Kidney (tissue), 2 donors: Measurements from ENCODE around the genes CBLIF, TCN1 and MS4A15.

DNA sequence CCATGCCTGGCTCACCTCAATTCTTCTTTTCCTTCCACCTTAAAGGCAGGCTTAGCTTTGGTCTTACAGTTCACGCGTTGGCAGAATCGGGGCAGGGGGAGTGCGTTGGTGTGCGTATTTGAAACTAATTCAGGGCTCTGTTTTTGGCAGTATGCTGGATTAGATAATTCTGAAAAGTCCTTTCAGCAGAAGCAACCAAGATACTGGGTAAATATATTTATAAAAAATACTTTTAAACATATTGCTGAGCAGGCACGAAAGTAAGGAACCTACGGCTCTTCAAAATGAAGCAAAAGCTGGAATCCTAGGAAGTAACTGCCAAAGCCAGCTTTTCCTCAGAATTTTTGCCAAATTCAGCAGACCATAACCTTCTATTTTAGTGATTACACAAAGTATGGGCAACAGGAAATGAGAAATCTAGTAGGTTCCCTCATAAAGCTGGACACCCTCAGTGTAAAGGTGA lies 60.6 kb downstream of the CTNND1 start:
- PRO-cap: no peak
- RRBS: no CpG with 5 or more reads among the region's 7 CpGs

GRCh38 chr11:57827096-57827511 lies 65.5 kb downstream of the CTNND1 start:
- PRO-cap: no peak
- RRBS: no CpG with 5 or more reads among the region's 2 CpGs

DNA sequence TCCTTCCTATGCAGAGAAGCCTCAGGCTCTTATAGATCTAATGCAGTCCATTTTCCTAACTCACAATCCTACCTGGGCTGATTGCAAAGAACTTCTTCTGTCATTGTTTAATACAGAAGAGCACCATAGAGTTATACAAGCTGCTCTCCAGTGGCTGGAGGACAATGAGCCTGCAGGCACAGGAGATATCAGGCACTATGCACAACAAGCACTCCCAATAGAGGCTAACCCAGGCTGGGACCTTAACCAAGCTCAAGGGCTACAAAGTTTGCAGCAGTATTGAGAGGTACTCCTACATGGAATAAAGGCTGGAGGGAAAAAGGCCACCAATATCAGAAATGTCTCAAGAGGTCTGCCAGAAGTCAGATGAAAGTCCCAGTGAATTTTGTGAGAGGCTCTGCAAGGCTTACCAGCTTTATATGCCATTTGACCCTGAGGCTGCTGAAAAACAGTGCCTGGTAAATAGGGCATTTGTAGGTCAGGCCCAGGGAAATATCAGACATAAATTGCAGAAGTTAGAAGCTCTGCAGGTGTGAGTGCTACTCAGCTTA lies 40.2 kb upstream of the GLYAT start:
- PRO-cap: no peak

- PRO-cap: no peak
- RRBS: no CpG with 5 or more reads among the region's 2 CpGs
Measured at GRCh38 chr11:59218754-59219470, 6.2 kb upstream of the MPEG1 start.

DNA sequence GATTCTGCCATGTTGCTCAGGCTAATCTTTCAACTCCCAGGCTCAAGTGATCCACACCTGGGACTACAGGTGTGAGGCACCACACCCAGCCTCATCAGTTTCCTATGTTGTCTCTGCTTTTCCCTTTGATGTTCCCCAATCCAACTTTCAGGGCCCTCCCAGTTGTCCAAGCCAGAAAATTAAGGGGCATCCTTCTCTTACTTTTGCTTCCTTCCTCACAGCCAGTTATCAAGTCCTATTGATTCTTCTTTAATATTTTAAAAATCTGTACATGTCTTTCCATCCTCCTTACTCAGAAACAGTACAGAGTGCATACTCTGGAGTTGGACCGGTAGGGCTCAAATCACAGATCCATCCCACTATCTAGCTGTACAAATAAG lies 11.9 kb downstream of the OSBP start:
- PRO-cap: no peak
- RRBS: no CpG with 5 or more reads among the region's 1 CpG

GRCh38 chr11:59616640-59617016 lies 1.1 kb upstream of the OSBP start:
- PRO-cap: no peak
- RRBS: no CpG with 5 or more reads among the region's 6 CpGs

DNA sequence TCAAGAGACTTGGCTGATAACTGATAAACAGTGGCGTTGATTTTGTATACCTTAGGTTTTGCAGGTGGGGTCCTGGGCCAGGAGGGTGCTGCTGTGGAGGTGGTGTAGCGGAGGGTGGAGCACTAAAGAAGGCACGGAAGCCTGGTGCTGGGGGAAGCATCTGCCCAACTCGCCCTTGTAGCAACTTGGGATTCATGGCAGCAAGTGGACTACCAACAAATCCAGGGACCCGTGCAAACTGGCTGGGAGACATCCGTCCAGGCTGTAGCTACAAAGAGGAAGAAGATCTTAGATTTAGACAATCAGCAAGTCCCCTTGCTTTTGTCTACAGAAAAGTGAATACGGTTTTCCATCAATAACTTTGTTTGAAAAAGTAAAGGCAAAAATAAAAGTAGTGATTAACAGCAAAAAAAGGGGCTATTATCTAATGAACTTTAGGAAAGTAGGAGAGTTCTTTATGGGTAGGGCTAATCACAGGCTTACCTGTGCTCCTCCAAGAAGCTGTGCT lies 13.3 kb downstream of the PATL1 start:
- PRO-cap: no peak
- RRBS: no CpG with 5 or more reads among the region's 7 CpGs

DNA sequence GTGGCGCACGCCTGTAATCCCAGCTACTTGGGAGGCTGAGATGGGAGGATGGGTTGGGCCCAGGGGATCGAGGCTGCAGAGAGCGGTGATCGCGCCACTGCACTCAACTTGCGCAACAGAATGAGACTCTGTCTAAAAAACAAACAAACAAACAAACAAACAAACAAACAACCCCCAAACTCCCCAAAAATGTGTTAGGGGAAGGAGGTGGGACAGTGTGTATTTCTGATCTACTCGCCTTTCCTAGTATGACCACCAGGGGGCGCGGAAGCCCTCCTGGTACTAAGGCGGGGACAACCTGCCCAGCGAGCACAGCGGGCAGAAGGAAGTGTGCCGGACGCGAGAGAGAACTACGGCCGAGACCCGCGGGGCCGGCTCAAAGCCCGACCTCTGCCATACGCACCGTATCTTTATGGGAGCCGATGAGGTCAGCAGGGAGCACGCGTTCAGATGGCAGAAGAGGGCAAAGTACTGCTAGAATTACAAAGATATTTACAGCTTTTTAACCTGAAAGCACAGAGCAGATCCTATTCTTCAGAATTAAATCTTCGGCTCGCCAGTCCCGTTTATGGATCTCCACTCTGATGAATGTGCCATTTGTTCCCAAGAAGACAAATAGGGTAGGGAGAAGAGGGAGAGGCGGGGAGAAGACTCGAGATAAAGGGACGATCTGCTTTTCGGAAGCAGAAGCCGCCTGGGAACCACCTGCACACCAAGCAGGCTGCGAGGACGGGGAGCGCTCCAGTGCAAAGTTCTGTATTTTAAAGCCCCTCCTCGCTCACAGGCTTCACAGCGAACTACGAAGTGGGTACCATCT lies 1.1 kb upstream of the STX3 start:
- PRO-cap: unidirectional peak, plus-strand start at position 321 of the sequence; unidirectional peak, plus-strand start at position 686 of the sequence
- RRBS: no CpG with 5 or more reads among the region's 41 CpGs

- PRO-cap: no peak
- RRBS: no CpG with 5 or more reads among the region's 4 CpGs
Measured at GRCh38 chr11:59845427-59845761, at the start of gene CBLIF. Gene CBLIF (minus strand): TSS chr11:59845499.

GRCh38 chr11:59866343-59866805 lies at the start of gene TCN1:
Gene TCN1 (minus strand): TSS chr11:59866487.
- PRO-cap: no peak
- RRBS: no CpG with 5 or more reads among the region's 4 CpGs

DNA sequence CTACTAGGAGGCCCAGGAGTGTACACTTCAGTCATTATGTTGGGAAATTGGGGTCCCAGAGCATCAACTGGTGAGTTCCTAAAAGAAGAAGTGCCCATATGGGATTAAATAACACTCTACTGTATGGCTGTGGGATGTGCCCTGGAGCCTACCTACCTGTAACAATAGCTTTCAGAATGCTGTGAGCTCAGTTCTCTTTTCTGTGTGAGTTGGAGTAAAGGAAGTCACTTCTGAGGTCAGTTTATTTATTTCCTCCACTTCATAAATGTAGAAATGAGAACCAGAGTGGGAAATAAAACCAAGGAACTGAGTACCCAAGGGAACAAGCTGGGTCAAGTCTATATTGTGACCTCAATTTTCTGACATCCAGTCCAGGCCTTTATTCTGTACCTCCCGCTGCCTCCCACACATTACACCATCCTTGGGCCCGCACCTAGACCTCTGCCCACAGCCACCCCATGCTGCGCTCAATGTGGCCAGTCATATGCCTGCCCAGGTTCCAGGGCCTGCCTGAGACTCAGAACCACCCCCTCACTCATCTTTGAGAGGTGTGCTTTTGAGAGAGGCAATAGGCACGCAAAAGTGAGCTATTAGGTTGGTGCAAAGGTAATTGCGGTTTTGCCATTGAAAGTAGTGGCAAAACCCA lies 9.7 kb downstream of the MS4A6E start:
- PRO-cap: no peak
- RRBS: no CpG with 5 or more reads among the region's 5 CpGs

GRCh38 chr11:60701088-60701676 lies 1.8 kb downstream of the MS4A8 start:
- PRO-cap: no peak
- RRBS: no CpG with 5 or more reads among the region's 11 CpGs

GRCh38 chr11:60756770-60757265 lies at the start of gene MS4A15:
Gene MS4A15 (plus strand): TSS chr11:60756867.
- PRO-cap: no peak
- RRBS: no CpG with 5 or more reads among the region's 15 CpGs

- PRO-cap: no peak
- RRBS: no CpG with 5 or more reads among the region's 9 CpGs
Measured at GRCh38 chr11:60843077-60843727, 1.3 kb downstream of the CCDC86 start.

GRCh38 chr11:60878562-60878773 lies 11.1 kb downstream of the ZP1 start:
- PRO-cap: no peak
- RRBS: no CpG with 5 or more reads among the region's 1 CpG

- PRO-cap: no peak
- RRBS: no CpG with 5 or more reads among the region's 8 CpGs
Measured at GRCh38 chr11:60940871-60941475, 11.0 kb downstream of the SLC15A3 start.

DNA sequence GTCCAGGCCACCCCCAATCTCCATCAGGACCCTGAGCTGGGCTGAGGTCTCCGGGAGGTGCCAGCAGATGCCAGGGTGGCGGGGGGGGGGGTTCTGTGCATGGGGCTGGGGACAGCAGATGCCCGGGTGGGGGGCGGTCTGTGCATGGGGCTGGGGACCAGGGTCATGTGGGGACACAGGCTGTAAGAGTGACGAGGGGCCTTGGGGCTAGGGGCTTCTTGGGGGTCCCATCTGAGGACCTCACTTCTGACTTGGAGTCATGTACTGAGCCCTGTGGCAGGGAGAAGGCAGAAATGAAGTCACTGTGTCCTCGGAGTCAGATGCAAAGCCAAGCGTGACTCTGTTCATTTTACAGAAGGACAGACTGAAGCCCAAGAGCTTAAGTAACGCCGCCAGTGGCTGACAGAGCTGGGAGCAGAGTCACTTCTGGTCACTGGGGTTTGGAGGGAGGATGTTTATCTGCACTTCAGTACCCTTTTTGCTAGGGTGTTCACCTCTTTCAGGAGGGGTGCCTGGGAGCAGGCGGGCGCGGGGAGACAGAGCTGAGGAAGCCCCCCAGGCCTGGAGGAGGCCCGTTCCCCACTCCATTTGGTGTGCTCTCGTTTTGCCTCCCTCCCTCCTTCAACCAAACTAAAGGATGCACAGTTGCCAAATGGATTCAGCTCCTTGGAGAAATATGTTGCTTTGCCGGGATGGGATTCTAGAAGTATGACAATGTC lies 10.7 kb downstream of the CD6 start:
- PRO-cap: no peak
- RRBS: 87% methylated on average over 3 of the region's 15 CpGs

DNA sequence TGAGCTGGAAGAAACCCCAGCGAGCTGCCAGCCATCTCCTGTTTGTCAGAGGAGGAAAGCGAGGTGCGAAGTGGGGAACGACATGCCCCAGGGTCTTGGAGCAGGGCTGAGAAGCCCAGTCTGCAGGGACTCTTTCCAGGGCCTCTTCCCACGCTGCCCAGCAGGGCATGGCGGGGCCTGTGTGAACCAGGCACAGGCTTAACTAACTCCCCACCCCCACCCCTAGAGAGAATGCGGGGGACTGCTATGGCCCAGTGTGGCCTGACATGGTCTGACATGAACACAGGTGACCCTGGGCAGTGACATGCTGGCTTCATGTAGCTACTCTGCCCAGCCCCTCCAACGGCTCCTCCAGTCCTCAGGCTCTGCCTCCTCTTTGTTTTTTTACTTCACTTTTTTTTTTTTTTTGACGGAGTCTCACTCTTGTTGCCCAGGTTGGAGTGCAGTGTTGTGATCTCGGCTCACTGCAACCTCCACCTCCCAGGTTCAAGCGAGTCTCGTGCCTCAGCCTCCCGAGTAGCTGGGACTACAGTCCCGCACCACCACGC lies 11.3 kb downstream of the CD6 start:
- PRO-cap: no peak
- RRBS: no CpG with 5 or more reads among the region's 15 CpGs

- PRO-cap: no peak
- RRBS: 88% methylated on average over 1 of the region's 6 CpGs
Measured at GRCh38 chr11:60984099-60984553, 12.6 kb downstream of the CD6 start.

GRCh38 chr11:61004751-61005520 lies 33.5 kb downstream of the CD6 start:
- PRO-cap: no peak
- RRBS: no CpG with 5 or more reads among the region's 8 CpGs